Airway epithelial cell (primary cell): ENCODE measurements around the genes TATDN3 and FLVCR1.

DNA sequence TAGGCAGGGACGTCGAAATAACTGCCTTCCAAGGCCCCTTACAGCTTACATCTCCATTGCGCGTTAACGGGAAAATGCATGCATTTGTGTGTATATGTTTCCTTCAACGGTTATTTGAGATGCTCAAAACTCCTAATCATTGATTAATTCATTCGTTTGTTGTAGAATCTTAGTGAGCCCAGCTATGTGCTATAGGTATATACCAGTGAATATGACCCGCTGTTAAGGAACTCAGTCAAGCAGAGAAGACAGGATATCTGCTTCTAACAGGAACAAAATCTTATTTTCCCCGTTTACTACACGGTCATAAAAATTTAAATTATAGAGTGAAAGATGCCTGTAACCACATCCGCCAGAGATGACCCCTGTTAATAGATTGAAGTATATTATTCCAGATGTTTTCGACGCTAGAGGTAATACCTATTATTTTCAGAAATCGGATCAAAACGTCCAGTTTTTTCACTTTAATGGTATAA, 649 bp downstream of the DTL start:
- RAMPAGE, long total RNA: no peak

- RAMPAGE, long total RNA: no peak
Measured at GRCh38 chr1:212157379-212157827, 121.9 kb downstream of the DTL start.

DNA sequence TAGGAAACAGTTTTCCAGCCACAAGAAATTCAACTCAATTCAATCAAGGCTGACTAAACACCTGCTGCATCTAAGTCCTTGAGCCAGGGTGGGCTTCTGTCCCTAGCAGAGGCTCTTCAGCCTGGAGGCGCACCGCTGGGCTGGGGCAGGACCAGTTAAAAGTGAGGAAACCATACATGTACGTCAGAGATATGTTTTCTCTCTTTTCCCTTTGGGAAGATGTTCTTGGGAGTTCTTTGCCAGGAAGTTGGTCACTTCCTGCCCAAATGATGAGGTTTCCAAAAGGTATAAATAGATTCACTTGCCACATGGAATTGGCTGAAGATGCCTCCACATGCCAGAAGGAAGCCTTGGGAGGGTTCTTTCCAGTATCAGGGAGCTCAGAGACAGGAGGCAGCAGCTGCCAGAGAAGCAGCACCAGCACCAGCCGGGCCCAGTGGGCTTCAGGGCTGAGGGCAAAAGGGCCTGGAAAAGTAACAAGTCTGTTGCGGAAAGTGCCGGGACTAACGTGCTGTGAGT, 97.3 kb upstream of the PPP2R5A start:
- RAMPAGE, long total RNA: no peak

DNA sequence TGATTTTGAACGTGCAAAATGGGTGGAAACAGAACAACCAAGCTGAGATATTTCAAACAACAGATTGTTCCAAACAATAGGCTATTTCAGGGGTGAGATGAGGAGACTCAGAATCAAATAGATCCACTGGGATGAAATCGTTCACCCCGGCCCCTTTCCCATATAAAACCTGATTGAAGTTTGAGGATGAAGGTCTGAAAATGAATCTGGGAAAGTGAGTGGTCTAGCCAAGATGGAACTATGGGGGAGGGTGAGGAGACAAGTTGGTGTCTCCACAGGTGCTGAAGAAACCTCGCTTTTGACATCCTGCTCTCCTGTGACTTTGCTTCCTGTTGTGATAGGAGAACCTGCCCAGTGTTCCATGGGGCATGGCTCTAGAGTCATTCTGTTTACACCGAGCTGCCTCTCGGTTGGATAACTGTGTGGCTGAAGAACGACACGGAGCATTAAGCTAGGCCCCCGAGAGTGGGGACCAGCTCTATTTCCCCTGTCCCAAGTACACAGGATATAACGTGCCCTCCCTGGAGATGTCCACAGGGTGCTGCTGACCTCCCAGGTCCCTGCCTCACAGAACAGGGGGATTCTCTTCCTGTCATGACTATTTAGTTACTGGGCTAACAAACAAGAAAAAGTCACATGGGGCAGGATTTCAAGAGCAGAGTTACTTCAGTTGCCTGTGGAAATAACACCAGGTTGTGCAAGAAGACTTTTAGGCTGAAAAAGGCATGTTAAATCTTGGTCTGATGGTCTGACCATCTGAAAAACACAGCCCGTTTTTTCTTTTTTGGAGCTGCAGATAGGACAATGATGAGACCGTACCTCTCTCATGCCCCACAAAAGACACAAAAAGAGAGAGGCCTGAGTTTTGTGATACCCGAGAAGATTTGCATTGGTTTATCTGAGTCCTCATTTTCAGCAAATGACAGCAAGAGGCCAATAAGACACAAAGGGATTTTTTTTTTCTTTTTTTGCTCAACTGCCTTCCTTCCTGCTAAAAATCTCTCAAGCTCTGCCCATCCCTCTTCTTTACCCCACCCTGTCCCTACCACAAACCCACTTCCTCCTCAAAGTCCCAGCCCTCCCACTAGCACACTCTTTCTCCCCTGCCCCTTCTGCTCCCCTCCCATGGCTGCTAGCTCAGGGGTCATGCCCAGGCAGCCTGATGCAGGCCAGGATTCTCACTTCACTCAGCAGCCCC, 29.3 kb upstream of the PPP2R5A start:
- RAMPAGE, long total RNA: no peak

- RAMPAGE, long total RNA: no peak
Measured at GRCh38 chr1:212288907-212289599, 3.8 kb downstream of the PPP2R5A start.

- RAMPAGE, long total RNA: no peak
Measured at GRCh38 chr1:212347685-212348628, 62.7 kb downstream of the PPP2R5A start.

DNA sequence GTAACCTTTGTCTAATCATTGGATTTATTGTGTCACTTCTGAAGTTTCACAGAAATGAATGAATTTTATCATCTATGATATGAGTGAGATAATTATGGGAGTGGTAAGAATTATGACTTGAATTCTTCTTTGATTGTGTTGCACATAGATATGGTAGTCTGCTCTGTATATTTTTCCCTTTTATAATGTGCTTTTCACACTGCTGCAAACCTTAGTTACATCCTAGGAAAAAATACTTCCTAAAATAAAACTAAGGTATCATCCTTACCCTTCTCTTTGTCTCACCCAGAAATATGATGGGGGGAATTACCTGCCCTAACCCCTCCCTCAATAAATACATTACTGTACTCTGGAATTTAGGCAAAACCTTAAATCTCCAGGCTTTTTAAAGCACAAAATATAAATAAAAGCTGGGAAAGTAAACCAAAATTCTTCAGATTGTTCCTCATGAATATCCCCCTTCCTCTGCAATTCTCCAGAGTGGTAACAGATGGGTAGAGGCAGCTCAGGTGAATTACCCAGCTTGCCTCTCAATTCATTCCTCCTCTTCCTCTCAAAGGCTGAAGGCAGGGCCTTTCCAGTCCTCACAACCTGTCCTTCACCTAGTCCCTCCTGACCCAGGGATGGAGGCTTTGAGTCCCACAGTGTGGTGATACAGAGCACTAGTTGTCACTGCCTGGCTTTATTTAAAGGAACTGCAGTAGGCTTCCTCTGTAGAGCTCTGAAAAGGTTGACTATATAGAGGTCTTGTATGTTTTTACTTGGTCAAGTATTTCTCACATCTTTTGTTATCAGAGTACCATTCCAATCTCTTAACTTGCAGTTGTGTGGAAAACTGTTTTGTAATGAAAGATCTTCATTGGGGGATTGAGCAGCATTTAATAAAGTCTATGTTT, 53.5 kb downstream of the PACC1 start:
- RAMPAGE, long total RNA: no peak

DNA sequence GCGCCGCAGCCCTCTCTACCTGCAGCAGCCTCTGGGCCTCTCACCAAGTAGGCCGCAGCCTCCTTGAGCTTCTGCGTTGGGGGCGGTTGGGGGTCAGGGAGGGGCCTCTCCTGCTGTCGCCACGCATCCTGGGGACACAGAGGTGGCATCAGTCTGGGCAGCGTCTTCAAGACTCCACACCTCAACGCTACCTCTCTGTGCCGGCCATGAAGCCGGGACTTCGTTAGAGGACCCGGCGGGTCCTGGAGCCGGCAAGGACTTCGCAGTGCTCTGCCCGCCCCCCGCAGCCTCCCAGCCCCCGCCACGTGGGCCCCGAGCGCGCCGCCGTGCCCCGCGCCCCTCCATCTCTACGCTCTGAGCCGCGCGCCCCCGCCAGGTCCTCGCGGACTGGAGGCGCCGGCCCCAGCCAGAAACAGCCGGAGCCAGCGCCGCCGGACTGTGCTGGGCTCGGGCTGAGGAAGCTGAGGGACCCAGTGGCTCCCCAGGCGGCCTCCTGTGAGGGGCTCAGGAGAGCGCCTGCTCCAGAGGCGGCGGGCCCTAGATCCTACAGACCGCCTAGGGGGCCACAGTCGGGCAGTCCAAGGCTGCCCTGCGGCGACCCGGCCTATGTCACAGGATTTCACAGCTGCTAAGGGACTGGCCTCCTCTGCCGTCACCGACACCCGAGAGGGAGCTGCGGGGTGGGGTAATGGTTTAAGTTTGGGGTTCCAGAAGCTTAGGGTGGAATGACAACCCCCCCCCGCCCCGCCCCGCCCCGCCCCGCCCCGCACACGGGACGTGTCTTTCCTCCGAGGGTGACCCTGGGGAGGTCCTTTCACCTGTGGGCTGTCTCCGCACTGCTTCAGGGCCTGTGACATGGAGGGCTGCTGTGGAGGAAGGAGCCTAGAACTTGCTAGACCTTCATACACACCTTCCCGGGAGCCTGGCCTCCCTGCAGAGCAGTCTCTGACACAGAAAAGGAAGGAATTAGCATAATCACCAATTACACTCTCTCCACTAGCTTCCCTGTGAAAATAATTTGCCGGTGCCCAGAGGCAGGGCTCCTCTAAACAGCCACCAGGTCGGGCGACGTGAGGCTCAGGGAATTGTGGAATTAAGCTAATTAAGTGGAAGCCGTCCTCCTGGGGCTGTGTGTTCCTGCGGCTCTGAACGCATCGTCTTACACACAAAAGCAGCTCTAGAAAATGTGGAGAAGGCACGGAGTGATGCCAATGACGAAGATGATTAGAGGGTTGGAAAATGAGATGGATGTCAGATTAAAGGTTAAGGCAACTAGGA, 82.2 kb downstream of the NENF start:
- RAMPAGE, long total RNA: no peak

GRCh38 chr1:212567683-212568100, 40.9 kb upstream of the ATF3 start:
- RAMPAGE, long total RNA: no peak

DNA sequence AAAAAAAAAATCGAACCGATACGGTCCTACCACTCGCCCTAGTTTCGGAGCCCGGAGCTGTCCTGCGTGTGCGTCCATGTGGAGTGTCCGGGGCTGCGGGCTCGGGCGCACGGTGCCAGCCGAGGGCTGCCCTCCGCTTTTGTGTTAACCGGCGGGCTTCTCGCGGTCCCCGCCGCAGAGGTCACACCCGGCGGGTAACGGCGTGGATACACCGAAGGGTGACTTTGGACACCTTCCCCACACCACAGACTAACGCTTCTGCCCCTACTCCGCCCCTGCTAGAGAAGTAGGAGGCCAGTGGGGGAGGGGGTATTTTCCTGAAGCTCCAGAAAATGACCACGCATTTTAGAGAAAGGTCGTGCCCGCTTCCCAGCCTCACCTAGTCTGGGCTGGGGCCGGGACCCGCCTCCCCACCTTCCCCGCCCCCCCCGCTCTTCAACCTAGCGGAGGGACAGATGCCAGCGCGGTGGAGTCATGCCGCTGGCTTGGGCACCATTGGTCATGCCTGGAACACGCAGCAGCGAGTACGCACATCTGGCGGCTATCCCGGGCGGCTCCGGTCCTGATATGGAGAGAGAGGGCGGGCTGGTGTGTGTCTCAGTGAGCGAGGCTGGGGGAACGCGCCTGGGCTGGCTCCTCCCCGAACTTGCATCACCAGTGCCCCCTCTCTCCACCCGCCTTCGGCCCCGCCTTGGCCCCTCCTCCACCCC, 494 bp upstream of the ATF3 start:
- RAMPAGE, long total RNA: start-site peak on the minus strand centred at position 384 of the sequence, 7 bp wide, 23 and 12 reads in 2 replicates

DNA sequence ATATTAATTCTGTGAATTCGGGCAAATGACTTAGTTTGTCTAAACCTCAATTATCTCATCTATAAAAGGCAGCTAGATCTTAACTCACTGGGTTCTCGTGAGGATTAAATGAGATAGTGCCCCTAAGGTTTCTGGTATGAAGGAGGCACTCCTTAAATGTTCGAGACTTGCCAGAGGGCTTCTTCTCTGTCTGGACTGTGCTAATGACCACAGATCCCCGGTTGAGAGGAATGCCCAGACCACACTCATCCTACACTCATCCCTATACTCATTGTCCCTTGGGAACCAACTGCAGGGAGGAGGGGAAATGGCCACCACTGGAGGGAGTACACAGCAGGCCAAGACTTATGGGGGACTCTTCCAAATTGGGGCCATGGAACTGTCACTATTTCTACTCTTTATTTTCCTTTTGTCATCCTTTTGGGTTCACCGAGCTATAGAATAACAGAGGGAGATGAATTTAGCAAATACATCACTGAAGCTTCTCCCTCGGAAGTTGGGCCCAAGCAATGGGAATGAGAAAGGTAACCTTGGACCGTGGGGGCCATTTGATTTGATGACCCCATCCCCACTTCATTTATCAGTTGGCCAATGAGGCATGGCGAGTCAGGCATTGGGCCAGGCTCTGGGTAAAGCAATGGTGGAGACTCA, 5.0 kb downstream of the ATF3 start:
- RAMPAGE, long total RNA: no peak

DNA sequence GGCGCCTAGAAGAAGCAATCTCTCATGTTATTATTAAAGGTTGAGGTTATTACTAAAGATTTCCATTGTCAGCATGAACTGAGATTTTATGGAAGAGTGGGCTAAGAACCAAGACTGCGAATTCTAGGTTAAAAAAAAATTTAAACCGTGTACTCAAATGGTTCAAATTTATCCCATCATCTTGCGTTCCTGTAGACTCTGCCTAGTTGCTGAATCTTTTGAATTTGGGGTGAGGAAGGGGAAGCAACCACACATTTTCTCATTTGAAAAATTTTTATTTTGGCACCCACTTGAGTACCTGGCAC, 298 bp upstream of the GARIN4 start:
- RAMPAGE, long total RNA: no peak

DNA sequence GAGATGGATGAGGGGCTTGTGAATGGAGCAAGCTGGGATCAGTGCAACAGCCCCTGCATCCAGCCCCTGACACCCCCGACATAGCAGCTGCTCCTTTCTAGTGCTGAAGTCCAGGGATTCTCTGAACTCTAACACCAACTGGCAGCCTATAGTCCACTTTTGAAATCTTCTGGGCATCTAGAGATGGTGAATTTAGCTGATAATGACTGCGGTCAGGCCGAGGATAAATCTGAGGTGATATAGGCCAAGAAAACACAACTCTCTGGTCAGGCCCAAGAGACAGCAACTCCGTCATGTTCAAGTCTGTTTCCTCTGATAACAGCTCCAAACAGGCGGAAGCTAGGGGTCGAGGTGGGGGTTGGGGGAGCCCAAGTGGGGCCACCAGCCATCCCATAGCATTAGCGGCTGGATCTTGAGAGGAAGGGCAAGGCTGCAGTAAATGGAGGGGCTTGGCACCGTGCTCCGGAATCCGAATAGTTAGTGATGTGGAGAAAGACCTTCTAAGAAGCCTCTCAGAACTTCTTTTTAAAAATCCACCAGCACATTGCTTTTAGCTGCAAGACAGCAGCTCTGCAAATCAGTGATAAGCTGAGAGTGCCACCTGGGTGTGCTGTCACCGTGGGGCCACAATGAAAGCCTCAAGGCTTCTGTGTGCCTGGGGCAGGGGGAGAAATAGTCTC, 11.4 kb downstream of the GARIN4 start:
- RAMPAGE, long total RNA: no peak

DNA sequence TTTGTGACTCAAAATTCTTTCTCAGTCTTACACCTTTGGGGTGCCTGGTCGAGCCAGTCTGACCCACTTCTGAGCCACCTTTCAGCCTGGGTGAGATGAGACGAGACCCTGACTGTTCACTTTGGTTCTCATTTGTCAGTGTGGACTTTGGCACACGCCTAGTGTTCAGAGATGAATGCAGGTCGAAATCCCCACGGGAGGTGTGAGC, 8.0 kb downstream of the BATF3 start:
- RAMPAGE, long total RNA: no peak

- RAMPAGE, long total RNA: no peak
Measured at GRCh38 chr1:212721213-212721972, 21.8 kb upstream of the BATF3 start.

GRCh38 chr1:212749791-212750614, 41.6 kb downstream of the NSL1 start:
- RAMPAGE, long total RNA: no peak

DNA sequence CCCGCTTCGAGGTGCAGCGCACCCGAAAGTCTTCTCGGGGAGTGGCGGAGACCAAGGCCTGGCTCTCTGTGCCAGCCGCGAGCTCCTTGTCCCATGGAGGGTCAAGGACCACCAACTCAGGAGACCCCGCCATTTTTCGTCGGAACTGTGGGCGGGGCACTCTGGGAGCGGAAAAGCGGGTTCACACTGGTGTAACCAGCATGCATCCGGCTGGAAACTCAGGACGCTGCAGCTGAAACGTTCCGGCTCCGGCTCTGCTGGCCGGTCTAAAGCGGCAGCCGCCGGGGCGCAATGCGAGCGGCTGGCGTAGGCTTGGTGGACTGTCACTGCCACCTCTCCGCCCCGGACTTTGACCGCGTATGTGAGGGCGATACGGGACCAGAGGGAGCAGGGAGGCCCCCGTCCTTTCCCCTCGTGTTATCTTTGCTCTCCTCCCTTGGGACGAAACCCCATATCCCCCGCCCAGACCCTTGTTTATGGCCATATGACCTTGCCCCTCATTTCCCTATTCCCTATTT, at the start of gene TATDN3:
TSS of gene TATDN3 (plus strand) at position 264 of the 518 bp plus-strand sequence.
- RAMPAGE, long total RNA: start-site peak on the minus strand centred at position 145 of the sequence, 18 bp wide, 414 and 65 reads in 2 replicates; start-site peak on the plus strand centred at position 272 of the sequence, 27 bp wide, 257 and 100 reads in 2 replicates

- RAMPAGE, long total RNA: no peak
Measured at GRCh38 chr1:212857633-212857962, 477 bp upstream of the FLVCR1 start.

GRCh38 chr1:212857963-212858623, at the start of gene FLVCR1:
Gene FLVCR1, plus strand, starts transcription at chr1:212858275.
- RAMPAGE, long total RNA: start-site peak on the minus strand at chr1:212858066-212858129, 27 and 22 reads in 2 replicates

DNA sequence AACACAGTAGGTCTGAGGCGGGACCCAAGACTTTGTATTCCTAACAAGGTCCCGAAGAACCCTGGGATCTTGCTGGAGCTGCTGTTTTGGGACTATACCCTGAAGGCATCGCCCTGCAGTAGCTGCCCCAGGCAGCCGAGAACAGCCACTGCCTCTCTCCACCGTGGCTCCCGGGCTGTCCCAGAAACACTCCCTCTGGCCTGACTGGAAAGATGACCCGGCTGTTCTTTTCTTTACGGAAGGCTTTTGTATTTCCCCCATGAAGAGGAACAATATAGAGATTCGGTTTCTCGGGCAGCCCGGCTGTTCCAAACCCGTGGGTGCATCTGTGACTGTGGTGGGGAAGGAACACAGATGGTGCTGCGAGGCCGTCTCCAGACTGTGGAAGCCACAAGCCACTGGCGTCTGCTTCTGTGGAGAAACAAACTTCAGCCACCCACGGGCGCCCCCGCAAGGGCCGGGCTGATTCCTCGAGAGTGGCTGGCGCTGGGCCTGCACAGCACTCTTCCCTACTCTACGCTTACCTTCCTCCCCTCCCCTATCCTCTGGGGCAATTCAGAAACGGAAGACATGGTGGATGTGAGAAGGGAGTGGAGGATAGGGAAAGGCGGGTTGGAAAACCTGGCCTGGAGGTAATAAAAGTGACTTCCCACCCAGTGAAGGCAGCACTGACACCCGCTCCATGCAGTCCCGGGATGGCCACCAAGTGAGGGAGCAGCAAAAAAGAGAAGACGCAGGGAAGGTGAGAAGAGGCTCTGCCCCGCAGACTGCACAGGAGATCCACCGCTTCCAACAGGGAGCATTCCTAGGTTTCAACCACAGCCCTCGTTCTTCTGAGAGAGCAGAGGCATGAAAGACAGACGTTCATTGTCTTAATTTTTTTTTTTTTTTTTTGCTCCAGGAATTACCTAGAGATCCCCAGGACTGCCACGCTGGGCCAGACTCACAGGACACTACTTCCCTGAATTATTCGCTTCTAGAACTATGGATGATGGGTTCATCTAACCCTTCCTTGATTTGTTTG, 33.6 kb upstream of the VASH2 start:
- RAMPAGE, long total RNA: no peak